Measurements from ENCODE around the gene FH.

- RRBS = no CpG with 5 or more reads among the region's 11 CpGs
Measured at GRCh38 chr1:240763244-240763645, 151.3 kb upstream of the GREM2 start.

- RRBS = no CpG with 5 or more reads among the region's 1 CpG
Measured at GRCh38 chr1:241088117-241088430, 268.9 kb downstream of the RGS7 start.

DNA sequence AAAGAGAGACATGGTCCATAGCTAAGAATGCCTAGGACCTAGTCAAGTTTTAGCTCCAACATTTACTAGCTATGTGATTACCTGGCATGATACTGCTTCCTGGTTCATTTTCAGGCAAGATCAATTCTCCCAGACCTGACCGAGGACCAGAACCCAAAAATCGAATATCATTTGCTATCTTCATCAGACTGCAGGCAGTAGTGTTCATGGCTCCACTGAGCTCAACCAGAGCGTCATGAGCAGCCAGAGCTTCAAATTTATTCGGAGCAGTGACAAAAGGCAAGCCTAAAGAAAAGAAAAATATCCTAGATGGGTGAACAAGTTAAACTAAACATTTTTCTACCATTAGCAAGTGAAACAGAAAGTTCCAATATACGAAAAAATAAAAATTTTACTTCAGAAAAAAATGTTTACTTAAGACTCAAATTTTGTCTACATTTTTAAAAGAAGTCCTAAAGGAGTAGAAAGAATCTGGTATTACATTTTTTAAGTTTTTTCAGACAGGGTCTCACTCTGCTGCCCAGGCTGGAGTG, 15.5 kb downstream of the FH start:
- RRBS = no CpG with 5 or more reads among the region's 5 CpGs

DNA sequence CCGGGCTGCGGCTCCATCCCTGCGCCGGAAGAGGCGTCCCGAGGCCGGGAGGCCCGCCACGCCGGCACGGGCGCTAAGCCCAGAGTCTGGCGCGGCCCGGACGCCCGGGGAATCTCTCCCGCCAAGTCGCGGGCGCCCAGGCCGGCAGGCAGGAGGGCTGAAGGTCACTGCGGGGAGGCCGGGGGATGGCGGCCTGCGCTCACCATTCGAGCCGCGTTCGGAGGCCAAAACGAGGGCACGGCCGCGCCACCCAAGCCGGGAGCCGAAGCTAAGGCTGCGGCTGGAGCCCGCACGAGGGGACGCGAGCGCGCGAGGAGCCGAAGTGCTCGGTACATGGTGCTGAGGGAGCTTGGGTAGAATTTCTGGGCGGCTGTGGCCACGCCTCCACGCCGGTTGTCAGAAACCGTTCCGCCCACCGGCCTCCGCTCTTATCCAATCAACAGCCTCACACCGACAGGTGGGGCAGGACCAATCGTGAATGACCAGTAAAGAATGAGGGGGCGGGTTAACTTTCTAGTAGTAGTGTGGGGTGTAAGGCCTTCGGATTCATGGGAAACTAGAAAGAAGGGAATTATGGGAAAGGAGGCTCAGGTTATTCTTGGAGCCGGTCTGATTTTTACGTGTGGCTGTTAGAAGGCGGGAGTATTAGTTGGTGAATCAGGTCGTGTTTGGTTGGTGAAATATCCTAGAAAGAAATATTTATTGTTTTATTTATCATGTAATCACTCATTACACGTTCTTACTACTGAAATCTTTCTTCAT, at the start of gene FH:
TSS of gene FH (minus strand) at position 368 of the 762 bp plus-strand sequence.
- RRBS = 2% methylated on average over 18 of the region's 63 CpGs

GRCh38 chr1:241524889-241525367, 5.4 kb upstream of the FH start:
- RRBS = no CpG with 5 or more reads among the region's 4 CpGs

- RRBS = no CpG with 5 or more reads among the region's 13 CpGs
Measured at GRCh38 chr1:241640796-241641681, 870 bp upstream of the CHML start.

DNA sequence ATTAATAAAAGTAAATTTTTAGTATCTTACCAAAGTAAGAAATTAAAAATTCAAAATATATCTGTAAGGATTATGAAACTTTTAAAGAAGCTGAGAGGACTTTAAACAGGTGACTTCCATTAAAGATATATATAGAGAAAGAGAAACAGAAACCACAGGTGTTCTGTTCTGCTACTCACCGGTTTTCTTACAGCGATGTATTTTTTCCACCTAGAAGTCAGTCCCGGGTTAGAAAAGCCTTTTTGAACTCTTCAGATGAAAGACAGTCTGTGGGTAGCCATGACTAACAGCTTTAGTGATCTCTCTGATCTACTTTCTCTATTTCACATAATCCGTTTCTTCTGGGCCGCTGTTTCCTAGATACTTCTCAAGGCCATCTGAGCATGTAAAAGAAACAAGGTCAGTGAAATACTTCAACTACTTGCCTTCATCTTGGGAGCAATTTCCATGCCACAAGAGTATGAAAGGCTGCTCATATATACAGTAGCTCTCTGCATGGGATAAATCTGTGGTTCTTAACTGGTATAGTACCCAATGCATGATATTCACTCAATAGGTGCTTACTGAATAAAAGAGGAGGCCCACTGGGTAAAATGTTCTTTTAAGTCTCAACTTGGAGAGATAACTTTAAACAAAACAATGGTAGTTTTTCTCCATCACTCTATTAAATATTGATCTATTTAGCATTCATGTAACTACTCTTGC, 25.2 kb downstream of the WDR64 start:
- RRBS = no CpG with 5 or more reads among the region's 5 CpGs

GRCh38 chr1:241934044-241934567, 23.5 kb upstream of the BECN2 start:
- RRBS = no CpG with 5 or more reads among the region's 10 CpGs

DNA sequence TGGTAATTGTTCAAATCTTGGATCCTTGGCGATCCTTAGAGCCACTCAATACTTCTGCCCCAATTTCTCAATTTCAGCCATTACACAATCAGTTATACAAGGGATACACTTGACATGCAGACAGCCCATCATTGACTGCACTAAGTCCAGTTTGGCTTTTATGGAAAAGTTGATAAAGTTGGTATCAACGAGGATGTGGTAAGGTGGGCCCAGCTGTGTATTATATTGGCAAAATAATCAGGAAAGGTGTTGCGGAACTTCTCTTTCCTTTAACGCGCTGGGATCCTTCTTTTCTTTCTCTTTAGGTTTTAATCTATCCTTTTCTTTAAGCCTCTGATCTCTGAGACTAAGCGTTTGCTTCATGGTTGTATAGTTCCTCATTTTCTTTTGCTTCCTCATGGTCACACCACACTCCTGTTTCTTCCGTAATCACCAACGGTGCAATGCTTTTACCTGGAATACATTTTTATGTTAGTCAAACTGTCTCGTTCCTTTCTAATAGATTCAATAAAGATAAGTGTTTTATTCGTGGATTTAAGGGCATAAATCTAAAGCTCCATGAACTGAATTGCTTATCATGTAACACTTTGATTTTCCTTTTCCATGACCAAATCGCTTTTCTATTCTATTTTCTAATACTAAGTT, 12.0 kb downstream of the SDCCAG8 start:
- RRBS = no CpG with 5 or more reads among the region's 11 CpGs

DNA sequence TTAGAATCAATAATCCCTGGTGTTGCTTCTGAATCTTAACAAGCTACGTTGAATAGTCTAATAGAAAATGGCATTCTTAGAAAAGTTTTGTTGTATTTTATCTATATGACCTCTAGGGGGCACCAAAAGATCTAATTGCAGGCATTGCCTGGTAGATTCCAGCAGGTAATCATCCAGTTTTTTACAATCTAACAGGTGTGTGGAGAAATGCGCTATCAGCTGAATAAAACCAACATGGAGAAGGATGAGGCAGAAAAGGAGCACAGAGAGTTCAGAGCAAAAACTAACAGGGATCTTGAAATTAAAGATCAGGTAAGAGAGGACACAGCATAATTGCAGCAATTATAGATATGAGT, 88.2 kb downstream of the SDCCAG8 start:
- RRBS = no CpG with 5 or more reads among the region's 2 CpGs

GRCh38 chr1:243443407-243443917, 187.6 kb downstream of the SDCCAG8 start:
- RRBS = no CpG with 5 or more reads among the region's 5 CpGs

DNA sequence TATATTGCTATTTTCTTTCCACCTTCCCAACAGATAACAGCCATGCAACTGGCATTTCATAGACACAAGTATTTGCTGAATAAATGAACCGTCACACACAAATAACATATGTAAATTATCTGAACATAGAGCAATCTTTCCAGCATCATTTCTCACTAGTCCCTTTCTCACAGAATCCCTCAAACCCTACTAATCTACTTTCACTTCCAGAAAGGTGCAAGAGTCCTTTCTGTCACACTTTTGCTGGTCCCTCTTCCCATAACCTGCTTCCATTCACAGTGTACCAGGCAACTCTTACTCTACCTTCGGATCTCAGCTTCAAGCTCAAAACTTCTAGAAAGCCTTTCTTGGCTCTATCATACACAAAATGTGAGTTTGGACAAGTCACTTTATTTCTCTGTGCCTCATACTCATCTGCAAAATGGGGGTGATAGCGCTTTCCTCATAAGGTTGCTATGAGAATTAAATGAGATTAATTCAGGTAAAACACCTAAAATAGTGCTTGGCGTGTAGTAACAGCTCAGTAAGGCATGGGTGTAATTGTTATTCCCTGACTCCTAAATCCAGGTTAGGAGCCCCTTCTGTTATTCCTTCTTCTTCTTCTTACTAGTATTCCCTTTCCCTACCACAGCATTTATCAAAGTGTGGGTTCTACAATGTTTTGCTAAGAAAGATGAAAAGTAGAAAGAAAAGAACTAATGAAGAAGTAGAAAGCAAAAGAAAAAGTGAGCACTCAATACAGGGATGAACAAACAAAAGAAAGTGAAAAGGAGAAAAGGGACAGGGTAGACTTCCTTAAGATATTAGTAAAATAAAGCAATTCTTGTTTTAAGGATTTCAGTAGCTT, 113.0 kb downstream of the AKT3 start:
- RRBS = no CpG with 5 or more reads among the region's 4 CpGs

DNA sequence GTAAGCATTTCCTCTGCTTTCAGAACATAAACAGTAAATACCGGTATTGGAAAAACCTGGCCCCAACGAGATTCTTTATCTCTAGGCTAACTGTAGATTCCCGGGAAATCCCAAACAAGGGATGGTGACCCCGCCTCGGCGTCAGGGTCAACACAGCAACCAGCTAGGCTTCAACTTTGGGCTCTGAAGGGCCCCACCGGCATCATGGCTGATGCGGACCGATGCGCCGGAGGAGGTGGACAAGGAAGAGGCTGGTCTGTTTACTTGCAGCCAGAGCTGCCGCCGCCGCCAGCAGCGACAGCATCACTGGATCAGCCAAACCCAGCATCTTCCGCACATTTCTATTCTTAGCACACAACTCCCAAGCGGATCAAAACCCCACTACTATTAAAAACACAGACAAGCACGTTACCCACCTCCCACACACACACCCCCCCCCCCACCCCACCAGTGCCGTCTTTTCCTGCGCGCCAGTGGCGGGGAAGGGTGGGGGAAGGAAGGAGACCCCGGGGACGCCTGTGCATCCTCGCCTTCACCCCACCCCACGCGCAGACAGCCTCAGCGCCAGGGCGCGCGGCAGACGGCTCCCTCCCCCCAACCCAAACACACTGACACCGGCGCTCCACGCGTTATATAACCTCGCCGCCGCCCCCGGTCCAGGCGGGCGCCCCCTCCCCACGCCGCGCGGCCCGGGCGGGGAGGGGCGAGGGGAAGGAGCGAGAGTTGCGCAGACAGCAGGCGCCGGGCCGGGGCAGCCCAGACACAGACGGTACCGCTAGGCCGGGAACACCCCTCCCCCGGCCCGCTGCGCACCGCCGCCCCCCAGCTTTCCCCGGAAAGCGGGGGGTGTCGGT, 859 bp downstream of the AKT3 start:
- RRBS = 3% methylated on average over 34 of the region's 65 CpGs

DNA sequence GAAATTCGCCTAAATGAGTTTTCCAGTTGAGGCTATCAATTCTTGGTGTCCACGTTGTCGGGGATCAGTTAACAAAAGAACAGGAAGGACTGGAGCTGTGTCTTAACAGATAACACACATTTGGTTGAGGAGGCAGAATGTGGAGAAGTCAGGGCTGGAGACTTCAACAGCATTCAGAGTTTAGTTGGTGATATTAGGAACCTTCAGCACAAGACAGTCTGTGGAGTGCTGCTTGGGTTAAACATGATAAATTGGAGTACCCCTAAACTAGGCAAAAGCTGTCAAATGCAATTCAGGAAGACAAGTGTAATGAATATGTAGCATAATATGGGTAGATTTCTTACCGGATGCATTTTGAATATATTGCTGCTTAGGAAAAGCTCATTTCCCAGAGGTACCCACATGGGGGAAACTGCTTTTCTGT, 33.8 kb downstream of the ZBTB18 start:
- RRBS = no CpG with 5 or more reads among the region's 4 CpGs

DNA sequence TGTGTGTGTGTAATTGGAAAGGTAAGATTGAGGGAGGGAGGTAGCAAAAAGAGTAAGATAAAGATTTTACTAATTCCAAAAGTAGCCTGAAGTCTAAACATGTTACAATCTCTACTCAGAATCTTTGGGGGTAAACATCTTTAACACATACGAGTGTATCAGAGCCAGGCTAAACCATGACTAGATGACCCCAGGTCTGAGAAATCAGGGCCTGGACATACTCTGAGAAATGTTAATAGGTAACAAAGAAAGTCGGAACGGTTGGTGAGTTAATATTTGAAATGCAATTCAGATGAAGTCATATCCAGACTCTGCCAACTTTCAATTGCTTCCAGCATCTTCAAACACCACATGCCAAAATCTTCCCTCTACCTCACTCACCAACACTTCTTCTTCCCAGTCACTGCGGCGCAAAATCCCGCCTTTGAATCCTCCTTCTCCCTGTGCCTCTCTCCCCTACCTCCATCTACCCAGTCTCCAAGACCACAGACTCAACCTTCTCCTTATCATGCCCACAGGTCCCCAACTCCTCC, 41.1 kb downstream of the ZBTB18 start:
- RRBS = no CpG with 5 or more reads among the region's 6 CpGs

DNA sequence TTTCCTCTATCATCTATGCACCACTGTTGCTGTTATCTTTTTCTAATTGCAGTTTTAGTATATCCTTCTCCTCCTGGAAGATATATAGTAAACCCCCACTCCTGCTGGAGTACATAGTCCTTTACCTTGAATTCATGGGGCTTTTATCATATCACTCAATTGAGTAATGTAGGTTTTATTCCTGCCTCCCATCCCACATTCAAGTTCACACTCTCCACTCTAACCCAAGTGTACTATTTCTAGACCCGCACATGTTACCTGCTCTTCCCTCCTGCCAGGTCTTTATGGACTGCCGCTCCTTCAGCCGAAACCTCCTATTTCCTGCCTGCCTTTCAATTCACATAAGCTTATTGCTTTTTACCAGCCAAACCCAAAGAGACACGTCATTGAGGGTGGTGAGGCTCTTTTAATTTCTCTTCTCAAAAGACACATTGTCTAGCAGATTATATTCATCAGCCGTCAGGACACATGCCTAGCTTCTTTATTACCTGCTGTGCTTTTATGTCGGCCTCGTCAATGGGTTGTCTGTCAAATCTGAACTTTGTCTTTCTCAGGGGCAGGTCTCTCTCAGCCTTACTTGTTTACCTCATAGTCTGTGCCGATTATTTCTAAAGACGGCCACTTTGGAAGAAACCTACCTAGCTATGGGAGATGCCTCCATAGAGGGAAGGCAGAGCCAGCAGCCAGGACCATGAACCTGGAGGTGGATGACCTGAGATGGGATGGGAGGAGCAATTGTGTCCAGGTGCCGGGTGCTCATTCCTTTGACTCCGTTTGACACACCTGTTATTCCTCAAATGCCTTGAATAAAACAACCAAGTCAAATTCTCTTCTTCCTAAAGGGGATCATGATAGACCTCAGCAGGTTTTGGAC, 41.9 kb downstream of the ZBTB18 start:
- RRBS = no CpG with 5 or more reads among the region's 11 CpGs

DNA sequence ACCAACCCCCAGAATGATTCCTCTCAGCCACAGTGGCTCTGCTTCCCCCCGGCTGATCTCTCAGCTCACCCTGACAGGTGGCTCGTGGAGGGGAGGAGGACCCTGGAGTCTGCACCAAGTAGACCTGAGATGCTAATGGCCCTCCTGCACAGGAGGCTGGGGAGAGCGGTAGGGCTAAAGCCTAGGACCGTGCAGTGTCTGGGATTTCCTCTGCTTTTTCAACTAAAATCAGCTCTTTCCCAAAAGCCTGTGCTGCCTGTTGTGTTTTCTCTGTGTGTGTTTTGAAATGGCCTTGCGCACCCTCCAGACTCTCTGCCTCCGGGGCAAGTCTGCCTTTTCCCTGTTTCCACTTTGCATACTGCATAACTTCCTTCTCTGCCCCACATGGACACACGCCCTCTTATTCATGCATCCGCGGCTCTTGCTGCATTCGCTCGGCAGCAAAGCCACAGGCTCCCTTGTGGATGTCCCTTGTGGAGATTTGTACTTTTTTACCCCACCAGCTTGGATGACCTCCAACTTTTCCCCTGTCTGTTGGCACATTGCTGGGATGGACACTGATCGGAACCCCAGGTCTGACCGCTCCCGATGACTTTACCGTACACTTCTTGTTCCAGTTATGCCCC, 48.4 kb upstream of the C1orf100 start:
- RRBS = no CpG with 5 or more reads among the region's 15 CpGs

DNA sequence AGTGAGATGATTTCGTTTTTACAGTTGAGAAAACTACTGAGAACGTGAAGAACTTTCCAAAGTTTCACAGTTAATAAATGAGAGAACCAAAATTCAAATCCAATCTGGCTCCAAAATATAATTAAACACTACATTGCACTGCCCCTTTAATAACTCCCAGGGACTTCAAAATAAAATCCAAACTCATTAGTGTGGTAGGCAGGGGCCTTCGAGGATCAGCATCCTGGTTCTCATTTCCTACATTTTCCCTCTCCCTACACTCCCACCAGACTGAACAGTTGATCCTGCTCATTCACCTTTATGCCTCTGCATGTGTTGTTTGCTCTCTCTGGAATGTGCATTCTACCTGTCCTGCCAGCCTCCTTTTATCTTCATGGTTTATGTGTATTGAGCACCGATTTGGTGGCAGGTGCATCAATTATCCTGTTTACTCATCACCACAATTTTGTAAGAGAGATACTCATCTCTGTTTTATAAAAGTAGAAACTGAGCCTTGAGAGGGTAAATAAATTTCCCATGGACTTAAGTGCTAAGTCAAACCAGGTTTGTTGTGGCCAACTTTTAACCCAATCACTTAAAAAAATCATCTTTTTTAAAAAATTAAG, 25.7 kb upstream of the C1orf100 start:
- RRBS = no CpG with 5 or more reads among the region's 4 CpGs

- RRBS = no CpG with 5 or more reads among the region's 4 CpGs
Measured at GRCh38 chr1:244361621-244362096, 9.2 kb downstream of the C1orf100 start.

- RRBS = 1% methylated on average over 7 of the region's 40 CpGs
Measured at GRCh38 chr1:244450891-244451612, 657 bp downstream of the ADSS2 start.

Data from amniotic epithelial cell (primary cell).